ENCODE results near the genes JADE2, CAMLG and TXNDC15.

GRCh38 chr5:134240240-134241225 is 14.7 kb upstream of the PPP2CA start:
- PRO-cap: no peak
- RAMPAGE, long total RNA, 3 experiments: no peak in any of the 3 experiments

- PRO-cap: no peak
- RAMPAGE, long total RNA, 3 experiments: no peak in any of the 3 experiments
Observed at GRCh38 chr5:134374186-134375082, 3.1 kb downstream of the UBE2B start.

DNA sequence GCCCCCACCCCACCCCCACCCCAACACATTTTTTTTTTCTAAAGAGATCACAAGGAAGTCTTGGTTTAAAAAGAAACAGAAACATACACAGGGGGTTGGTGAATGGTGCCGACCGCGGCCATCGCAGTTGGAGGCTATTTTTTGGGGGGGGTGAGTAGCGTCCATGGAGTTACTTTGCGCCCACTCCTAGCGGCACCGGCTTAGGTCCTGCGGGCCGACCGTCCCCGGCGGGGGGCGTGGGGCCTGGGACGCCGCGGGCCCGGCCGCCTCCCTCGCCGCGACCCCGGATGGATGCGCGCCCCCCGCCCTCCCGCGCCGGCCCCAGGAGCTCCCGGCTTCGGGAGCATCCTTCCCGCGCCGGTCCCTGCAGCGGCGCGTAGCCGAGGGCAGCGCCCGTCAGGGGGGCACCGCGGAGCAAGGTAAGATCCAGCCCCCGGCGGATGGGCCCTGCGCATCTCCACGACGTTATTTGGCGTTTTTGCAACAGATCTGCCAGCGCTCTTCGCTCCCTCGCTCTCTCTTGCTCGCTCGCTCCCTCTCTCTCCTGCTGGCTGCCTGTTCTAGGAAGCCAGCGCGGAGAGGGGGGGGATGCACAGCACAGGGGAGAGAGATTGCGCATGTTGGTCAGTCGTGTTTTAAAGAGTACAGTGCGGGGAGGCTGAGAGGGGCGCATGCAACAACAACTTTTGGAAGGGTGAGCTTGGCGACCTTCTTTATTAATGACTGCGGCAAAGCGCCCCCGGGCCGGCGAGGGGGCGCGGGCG is at the start of gene JADE2:
TSS of gene JADE2 (plus strand) at position 78 of the 764 bp plus-strand sequence.
- PRO-cap: bidirectional peak, plus-strand start at position 84 of the sequence, minus-strand start outside the sequence; bidirectional peak, plus-strand start at position 627 of the sequence, minus-strand start at position 473 of the sequence
- RAMPAGE, long total RNA, 3 experiments: start-site peak on the plus strand in 3 of 3 experiments, centred at positions 169 to 585 of the sequence, 9 to 25 reads per replicate

- PRO-cap: no peak
- RAMPAGE, long total RNA, 3 experiments: no peak in any of the 3 experiments
Observed at GRCh38 chr5:134547635-134548685, 22.5 kb downstream of the JADE2 start.

DNA sequence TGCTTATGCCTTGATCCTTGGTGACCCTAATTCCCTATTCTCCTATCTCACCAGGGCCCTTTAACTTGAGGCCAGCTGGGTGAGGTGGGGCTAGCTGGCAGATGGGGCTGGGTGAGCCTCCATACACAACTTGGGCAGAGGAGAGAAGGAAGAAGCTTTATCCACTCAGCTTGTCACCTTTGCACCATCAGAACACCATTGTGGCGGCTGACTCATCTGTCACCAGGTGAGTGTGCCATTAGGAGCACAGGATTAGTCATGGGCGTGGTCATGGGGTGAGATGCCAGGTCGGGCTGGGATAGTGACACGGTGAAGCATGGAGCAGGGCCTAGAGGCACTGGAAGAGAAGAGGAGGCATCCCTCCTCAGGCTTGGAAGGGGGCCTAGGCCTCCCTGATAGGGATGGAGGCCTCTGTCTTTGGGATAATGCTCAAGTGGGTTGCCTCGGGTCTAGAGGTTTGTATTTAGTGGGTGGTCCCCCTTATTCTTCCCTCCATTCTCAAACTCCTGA is 41.3 kb downstream of the SAR1B start:
- PRO-cap: no peak
- RAMPAGE, long total RNA, 3 experiments: no peak in any of the 3 experiments

GRCh38 chr5:134738152-134738927 is at the start of gene CAMLG:
TSS of gene CAMLG (plus strand) at chr5:134738548.
- PRO-cap: bidirectional peak, plus-strand start at chr5:134738548, minus-strand start at chr5:134738344
- RAMPAGE, long total RNA, 3 experiments: start-site peak on the plus strand in 3 of 3 experiments, at chr5:134738512-134738609 at its widest, 906 to 1,501 reads per replicate

GRCh38 chr5:134874106-134874892 is at the start of gene TXNDC15:
TSS of gene TXNDC15 (plus strand) at chr5:134874371.
- PRO-cap: bidirectional peak, plus-strand start at chr5:134874371, minus-strand start at chr5:134874226
- RAMPAGE, long total RNA, 3 experiments: start-site peak on the plus strand in 3 of 3 experiments, at chr5:134874348-134874418 at its widest, 36 to 351 reads per replicate

GRCh38 chr5:134876689-134877308 is 2.6 kb downstream of the TXNDC15 start:
- PRO-cap: no peak
- RAMPAGE, long total RNA, 3 experiments: no peak in any of the 3 experiments

DNA sequence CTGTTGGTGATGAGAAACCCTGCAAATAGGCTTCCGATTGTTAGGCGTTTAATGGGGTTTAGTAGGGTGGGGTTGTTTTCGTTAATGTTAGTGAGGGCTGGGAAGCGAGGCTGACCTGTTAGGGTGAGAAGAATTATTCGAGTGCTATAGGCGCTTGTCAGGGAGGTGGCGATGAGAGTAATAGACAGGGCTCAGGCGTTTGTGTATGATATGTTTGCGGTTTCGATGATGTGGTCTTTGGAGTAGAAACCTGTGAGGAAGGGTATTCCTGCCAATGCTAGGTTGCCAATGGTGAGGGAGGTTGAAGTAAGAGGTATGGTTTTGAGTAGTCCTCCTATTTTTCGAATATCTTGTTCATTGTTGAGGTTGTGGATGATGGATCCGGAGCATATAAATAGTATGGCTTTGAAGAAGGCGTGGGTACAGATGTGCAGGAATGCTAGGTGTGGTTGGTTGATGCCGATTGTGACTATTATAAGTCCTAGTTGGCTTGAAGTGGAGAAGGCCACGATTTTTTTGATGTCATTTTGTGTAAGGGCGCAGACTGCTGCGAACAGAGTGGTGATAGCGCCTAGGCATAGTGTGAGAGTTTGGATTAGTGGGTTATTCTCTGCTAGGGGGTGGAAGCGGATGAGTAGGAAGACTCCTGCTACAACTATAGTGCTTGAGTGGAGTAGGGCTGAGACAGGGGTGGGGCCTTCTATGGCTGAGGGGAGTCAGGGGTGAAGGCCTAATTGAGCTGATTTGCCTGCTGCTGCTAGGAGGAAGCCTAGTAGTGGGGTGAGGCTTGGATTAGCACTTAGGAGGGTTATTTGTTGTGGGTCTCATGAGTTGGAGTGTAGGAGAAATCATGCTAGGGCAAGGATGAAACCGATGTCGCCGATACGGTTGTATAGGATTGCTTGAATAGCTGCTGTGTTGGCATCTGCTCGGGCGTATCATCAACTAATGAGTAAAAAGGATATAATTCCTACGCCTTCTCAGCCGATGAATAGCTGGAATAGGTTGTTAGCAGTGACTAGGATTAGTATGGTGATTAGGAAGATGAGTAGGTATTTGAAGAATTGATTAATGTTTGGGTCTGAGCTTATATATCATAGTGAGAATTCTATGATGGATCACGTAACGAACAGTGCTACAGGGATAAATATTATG is 20.5 kb downstream of the PCBD2 start:
- PRO-cap: no peak
- RAMPAGE, long total RNA, 3 experiments: no peak in any of the 3 experiments

DNA sequence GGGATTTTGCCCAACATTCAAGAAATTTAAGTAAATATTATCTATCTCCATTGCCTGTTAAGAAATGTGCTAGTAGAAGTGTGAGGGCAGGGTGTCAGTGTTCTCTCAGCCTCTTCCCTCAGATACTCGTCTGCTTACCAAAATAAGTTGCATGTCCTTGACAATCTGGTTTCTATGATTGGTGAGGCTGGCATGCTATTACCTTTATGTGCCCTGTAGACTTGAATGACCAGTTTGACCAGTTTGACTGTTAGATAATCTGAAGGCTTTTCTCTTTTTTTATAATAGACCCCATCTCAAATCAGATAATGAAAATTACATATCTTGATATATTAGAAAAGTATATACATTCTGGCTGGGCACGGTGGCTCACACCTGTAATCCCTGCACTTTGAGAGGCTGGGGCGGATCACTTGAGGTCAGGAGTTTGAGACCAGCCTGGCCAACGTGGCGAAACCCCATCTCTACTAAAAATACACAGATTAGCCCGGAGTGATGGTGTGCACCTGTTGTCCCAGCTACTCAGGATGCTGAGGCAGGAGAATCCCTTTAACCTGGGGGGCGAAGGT is 437 bp downstream of the CATSPER3 start:
- PRO-cap: no peak
- RAMPAGE, long total RNA, 3 experiments: no peak in any of the 3 experiments

DNA sequence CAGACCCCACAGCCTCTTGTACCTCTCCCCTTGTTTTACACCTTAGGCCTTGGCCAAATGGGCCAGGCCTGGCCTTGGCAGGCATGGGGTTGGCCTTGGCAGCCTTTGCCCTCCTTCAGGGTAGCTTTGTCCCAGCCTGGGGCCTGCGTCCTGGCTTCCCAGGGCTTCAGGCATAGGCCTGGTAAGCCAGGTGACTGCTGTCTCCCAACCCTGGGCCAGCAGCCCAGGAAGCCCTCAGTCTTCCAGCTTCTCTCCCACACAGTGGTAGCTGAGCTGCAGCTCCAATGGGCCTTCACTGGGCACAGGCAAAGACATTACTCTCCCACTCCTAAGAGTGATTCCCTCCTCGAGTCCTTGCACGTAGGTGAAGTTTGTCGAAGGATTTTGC is 1.0 kb upstream of the PITX1 start:
- PRO-cap: no peak
- RAMPAGE, long total RNA, 3 experiments: no peak in any of the 3 experiments

- PRO-cap: no peak
- RAMPAGE, long total RNA, 3 experiments: no peak in any of the 3 experiments
Observed at GRCh38 chr5:135050030-135050997, 16.3 kb upstream of the PITX1 start.

DNA sequence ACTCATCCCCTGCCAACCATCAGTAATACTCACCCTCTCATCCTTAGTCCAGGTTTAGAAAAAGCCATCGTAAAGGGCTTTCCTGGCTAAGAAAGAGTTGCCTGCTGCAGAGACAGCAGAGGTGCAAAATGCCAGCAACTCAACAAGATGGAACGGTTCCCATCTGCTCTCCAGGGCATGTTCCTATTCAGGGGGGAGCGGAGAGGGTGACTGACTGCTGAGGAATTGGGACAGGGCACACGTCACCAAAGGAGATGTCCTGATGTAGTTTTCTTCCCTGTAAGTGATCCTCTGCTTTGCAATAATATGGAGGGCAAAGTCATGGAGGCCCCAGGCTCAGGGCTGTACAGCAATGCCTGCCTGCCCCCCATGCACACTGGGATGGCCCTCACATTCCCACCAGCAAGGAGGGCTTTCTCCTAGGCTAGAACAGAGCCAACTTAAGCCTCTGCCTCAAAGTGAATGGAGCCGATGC is 24.9 kb downstream of the MACROH2A1 start:
- PRO-cap: no peak
- RAMPAGE, long total RNA, 3 experiments: no peak in any of the 3 experiments

GRCh38 chr5:135377735-135378381 is 21.2 kb downstream of the MACROH2A1 start:
- PRO-cap: no peak
- RAMPAGE, long total RNA, 3 experiments: no peak in any of the 3 experiments

DNA sequence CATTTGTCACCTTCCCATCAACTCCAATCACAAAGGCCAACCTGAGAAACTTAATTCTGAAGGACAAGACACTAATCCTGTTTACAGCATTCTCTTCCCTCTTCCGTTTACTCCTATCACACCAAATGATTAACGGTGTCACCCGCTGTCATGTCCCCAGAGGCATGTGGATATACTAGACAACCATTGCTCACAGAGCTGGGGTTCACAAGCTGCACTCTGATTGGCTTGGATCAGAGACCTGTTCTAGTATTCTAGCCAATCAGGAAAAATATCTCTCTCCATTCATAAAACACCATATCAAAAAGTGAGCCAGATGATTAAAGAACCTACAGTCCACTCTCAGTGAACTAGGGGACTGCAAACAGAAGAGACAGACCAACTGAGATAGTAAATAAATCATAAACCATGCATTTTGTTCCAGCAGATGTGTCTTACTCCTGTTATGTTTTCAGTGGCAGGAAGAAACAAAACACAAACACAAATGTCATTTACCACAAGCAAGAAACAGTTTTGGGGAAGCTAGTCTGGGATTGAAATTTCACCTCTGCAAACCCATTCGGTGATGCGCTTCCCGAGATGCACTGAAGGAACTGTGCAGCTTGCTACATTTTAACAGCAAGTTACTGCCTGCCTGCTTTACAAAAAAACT is 3.4 kb downstream of the MACROH2A1 start:
- PRO-cap: unidirectional peak, plus-strand start at position 558 of the sequence
- RAMPAGE, long total RNA, 3 experiments: no peak in any of the 3 experiments

- PRO-cap: no peak
- RAMPAGE, long total RNA, 3 experiments: no peak in any of the 3 experiments
Observed at GRCh38 chr5:135397951-135398834, 838 bp downstream of the MACROH2A1 start.

DNA sequence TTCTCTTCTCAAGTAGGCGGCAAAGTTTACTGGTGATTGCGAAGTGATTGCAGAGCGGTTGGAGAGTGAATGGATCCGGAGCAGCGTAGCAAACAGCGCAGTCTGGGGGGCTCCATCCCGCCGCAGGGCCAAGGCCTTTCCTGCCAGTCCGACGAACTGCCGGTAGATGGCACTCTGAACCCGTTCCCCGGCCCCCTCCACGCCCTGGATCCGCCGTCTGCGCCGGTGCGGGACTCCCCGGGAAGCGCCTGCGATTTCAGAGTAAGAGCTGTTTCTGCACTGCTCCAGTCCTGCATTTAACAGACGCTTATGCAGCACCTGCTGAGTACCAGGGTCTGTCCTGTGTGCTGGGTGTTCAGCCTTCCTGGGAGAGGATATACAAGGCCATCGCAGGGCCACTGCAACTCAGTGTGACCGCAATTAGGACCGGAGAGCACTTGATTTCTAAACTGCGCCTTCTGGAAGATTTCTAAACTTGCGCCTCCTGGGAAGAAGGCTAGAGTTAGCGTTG is 14.0 kb upstream of the TIFAB start:
- PRO-cap: no peak
- RAMPAGE, long total RNA, 3 experiments: no peak in any of the 3 experiments

- PRO-cap: no peak
- RAMPAGE, long total RNA, 3 experiments: no peak in any of the 3 experiments
Observed at GRCh38 chr5:135998078-135998433, 30.7 kb upstream of the TGFBI start.

- PRO-cap: no peak
- RAMPAGE, long total RNA, 3 experiments: no peak in any of the 3 experiments
Observed at GRCh38 chr5:136055361-136055885, 26.6 kb downstream of the TGFBI start.

DNA sequence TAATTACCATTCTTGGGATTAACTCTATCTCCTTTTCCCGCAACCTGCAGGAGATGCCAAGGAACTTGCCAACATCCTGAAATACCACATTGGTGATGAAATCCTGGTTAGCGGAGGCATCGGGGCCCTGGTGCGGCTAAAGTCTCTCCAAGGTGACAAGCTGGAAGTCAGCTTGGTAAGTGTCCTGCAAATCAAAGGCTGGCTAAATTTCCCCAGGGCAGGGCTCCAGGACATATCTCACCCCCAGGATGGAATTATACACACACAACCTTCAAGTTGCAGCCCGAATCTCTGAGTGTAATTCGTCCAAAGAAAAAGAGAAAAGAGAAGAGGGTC is 30.2 kb downstream of the TGFBI start:
- PRO-cap: no peak
- RAMPAGE, long total RNA, 3 experiments: start-site peak on the plus strand in 1 of 3 experiments, centred at position 107 of the sequence, 40 reads per replicate